Ureter (tissue), 1 donor: ENCODE results near the genes SMIM10L2A, CT45A3, MAP7D3 and BRS3.

DNA sequence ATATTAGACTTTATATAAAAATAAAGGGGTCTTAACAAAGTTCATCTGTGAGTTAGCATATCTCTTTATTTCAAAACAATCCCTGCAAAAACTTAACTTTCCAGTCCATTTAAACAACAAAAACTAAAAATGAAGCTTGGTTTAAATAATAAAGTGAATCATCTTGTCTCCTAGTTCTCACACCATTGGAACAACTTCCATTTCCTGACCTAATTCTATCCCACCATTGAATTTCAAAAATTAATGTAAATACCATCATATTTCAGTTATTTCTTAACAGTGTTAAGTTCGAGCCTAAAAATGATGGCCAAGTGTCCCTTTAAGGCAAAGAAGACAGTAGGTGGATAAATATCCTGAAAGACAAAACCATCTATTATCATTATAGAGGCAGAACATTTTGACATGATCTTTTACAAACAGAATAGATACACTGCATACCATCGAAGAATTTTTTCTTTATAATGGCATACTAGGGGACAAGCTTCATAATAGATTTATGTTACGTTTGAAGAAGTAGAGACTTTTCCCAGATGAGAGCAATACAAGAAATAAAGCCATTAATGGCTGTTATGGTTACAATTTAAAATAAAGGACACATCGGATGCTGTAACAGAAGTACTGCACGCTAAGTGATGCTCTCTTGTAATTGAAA lies 27.1 kb downstream of the PABIR2 start:
- PRO-cap, result no peak

- PRO-cap, result no peak
Observed at GRCh38 chrX:134821324-134821953, 14.4 kb downstream of the PABIR3 start.

GRCh38 chrX:134991582-134992610 lies 1.1 kb downstream of the SMIM10 start:
- PRO-cap, result no peak

- PRO-cap, result no peak
Observed at GRCh38 chrX:134995922-134996530, 5.2 kb downstream of the SMIM10 start.

DNA sequence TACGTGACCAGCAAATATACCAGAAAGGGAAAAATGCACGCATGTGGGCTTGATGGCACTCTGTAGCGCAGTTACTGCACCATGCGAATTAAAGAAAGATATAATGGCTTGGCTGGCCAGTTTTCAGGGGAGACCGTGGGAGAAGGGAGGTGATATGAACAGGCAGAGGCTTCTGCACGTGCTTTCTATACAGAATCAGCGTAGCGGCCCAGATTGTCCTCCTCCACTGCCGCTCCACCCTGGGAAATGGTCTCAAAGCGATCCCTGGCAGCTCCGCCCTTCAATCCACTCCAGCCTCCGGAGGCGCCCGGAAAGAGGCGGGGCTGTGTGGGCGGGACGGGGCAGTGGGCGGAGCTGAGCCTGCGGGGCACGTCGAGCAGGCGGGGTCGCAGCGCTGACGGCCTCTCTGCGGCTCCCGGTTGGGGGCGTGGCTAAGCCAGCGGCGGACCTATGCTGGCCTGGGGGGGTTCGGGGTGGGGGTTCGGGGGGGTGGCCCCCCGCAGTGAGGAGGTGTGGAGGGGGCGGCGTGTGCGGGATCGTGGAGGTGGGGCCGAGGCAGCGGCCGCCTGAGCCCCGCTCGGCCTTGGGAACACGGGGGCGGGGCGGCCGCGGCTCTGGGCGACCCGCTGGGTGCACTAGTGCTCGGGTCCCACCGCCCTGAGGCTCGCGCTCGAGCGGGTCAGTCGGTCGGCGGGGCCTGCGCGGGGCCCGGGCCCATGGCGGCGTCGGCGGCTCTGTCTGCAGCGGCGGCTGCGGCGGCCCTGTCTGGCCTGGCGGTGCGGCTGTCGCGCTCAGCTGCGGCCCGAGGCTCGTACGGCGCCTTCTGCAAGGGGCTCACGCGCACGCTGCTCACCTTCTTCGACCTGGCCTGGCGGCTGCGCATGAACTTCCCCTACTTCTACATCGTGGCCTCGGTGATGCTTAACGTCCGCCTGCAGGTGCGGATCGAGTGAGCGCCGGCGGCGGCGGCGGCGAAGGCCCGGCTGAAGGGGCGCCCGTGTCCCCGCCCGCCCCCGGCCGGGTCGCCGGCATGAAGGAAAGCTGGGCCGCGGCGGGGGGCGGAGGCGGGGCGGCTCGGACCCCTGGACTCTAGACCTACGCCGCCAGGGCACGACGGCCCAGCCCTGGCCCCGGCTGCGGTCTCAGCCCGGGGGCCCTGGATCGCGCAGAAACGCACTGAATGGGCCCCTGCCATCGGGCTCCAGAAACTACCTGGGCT lies at the start of gene SMIM10L2A:
TSS of gene SMIM10L2A (plus strand) at position 529 of the 1,219 bp plus-strand sequence.
- PRO-cap, result bidirectional peak, plus-strand start at position 531 of the sequence, minus-strand start at position 247 of the sequence

DNA sequence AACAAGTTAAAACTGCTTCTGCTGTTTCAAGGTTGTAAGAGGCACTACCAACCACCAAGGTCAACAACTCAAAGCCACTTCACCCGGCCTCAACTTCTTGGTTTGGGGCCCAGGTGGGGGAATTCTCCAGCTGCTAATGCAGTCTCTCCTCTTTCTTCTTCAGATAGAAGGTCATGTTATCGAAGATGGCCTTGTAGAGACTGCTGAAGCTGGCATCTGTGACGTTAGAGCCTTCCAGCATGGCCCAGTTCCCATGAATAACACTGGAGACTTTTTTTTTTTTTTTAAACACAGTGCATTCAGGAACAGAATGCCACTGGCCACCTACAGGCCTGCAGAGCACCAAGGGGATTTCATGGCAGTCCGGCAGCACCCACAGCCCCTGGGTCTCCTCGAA lies 42.5 kb downstream of the SMIM10L2A start:
- PRO-cap, result no peak

DNA sequence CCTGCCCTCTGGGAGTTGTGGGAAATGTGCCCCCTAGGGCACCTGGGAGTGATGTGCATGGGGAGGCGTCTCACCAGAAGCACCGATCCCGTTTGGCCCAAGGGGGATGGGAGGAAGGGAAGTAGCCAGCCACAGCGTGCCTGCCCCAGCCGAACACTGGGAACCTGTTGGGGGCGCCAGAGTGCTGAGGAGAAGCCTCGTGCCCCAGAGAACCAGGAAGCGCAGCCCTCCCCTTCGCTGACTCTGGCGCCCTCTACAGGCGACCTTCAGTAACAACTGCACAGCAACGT lies at the start of gene CT45A3:
TSS of gene CT45A3 (minus strand) at position 158 of the 290 bp plus-strand sequence.
- PRO-cap, result no peak

- PRO-cap, result no peak
Observed at GRCh38 chrX:135986076-135986669, 938 bp downstream of the SLC9A6 start.

DNA sequence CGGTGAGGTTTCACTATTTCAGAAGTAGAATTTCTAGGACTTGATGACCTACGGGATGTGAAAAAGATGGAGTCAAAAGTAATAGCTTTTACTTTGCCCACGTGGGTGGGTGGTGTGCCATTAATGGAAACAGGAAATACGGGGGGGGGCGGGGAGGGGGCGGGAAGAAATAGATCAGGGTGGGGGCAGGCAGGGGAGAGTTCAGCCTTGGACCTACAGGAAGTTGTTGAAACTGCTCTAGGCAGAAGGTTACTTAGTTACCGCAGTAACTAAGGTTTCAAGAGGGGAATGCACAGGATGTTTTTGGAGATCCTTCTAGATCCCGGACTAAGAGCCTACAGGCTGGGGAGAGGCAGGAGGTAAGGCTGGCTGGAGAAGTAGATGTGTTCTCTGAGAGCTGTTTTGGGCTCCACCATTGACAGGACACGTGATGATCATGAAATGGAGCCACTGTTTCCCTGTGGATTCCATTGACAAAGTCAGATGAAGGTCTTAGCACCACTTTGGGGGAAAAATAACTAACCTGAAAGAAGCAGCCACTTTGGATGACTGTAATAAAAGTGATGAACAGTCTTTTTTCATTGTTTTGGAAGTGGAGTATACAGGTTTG lies 53.0 kb upstream of the FHL1 start:
- PRO-cap, result no peak

- PRO-cap, result no peak
Observed at GRCh38 chrX:136148176-136148883, 48.5 kb upstream of the FHL1 start.

GRCh38 chrX:136179134-136179652 lies 17.7 kb upstream of the FHL1 start:
- PRO-cap, result no peak

DNA sequence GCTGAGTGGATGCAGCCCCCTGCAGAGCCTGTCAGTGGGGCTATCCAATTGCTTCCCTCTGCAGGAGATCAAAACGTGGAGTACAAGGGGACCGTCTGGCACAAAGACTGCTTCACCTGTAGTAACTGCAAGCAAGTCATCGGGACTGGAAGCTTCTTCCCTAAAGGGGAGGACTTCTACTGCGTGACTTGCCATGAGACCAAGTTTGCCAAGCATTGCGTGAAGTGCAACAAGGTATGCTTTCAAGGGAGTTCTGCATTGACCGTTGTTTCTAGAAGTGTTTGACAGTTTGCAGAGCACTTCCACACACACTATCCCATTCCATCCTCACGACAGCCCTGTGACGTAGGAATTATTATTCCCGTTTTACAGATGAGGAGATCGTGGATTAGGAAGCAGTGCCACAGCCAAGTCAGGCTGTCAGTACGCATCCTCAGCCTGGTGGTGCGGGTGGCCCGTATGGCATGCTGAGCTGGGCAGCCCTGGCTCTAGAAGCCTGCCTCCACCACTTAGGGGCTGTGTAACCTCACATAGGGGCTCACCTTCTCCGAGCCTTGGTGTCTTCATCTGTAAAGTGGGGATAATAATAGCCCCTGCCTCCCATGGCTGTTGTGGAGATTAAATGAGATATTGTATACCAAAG lies 11.0 kb downstream of the FHL1 start:
- PRO-cap, result no peak

- PRO-cap, result bidirectional peak, plus-strand start at chrX:136251464, minus-strand start at chrX:136251365
Observed at GRCh38 chrX:136251199-136251921, at the start of gene MAP7D3. Gene MAP7D3 (minus strand): TSS chrX:136251400.

DNA sequence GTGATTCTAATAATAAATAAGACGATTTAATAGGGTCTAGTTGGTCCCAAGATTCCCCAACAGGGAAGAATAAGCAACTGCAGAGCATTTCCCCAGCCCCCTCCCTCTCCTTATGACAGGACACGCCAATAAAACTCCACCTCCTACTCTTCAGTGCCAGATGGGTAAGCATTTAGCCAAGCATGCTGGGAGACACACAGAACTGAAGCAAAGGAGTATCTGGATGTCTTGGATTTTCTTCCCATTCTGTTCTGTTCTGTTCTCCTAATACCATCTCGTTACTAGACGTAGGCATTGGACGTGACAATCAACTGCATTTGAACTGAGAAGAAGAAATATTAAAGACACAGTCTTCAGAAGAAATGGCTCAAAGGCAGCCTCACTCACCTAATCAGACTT lies at the start of gene BRS3:
TSS of gene BRS3 (plus strand) at position 195 of the 399 bp plus-strand sequence.
- PRO-cap, result no peak

- PRO-cap, result no peak
Observed at GRCh38 chrX:136587815-136588363, 55.9 kb downstream of the VGLL1 start.

GRCh38 chrX:136766820-136767064 lies 14.0 kb downstream of the ARHGEF6 start:
- PRO-cap, result no peak

DNA sequence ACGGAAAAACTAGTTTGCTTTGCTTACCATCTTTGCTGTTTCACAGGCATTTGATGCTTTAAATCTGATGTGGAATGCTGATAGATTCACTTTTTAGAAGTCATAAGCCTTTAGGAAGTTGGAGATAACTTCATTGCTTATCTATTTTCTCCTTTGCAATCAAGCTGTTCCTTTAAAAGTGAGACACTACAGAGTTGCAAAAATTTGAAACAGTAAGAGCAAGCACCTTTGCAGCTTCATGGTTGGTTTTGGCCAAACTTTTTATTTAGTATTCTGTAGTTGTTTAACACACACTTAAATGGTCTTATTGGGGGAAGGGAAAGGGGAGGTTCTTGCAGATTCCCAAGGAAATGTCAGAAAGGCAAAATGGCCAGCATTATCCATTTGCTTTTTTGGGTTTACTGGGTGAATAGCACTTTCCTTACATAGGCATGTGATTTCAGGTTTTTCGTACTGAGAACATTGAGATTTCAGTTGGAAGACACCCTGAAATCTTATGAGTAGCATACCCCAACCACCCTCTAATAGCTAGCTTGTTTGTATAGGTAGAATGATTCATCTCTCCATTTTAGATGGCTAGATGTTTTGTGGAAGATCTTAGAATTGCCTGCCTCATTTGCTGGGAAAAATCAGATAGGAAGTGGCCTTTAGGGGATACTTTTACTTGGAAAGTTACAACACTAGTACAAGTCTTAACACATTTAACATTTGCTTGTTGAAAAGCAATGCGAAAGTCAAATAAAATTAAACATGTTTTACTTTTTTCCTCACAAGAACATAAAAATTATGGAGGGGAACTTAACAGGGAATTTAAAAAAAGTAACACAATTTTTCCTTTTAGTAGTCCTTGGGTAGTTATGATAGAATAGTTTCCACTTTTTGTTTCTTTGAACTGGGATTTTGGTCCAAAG lies 7.1 kb downstream of the RBMX start:
- PRO-cap, result no peak

DNA sequence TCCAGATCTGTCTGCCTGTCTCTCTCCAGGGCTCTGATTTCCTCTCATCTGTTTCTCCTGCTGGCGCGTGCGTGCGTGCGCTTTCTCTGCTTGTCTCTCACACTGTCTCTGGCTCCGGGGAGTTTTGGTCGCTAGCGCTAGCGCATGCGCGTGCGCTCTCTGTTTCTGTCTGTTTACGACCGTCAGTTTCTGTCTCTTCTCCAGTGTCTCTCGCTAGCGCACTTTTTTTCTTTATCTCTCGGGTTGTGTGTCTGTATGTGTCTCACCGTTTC lies 1.9 kb downstream of the GPR101 start:
- PRO-cap, result no peak

GRCh38 chrX:137997955-137998269 lies 432.0 kb downstream of the ZIC3 start:
- PRO-cap, result no peak

DNA sequence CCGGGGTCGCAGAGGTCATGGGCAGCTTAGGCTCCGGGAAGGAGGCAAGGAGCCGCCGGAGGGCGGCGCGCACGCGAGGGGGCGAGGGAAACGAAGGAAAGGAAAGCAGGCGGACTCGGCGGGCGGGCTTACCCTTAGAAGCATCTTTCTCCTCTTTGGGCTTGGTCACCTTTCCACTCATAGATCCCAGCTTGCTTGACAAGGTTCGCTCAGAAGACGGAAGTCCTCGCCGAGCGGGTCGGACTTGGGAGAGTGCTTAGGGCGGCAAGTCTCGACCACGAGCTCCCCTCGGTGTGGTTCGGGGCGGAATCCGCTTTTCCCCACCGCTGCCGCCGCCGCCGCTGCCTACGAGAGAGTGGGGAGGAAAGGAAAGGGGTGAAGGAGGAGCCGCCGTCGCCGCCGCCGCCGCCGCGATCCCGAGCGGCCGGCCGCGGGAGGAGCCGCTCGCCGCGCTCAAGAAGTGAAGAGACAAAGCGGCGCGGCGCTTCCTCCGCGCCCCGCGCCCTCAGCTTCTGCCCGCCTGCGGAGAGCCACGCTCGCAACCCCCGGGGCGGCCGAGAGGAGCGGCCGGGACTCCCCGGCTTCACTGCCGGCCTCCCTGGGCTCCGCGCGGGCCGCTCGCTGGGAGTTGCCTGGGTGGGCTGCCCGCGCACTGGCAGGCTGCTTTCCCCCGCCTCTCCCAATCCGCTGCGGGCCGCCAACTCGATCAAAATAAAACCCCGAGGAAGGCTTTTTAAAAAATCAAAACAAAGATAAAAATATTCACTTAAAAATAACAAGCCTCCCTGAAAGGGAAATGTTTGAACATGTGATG lies 326.4 kb upstream of the F9 start:
- PRO-cap, result unidirectional peak, plus-strand start at position 76 of the sequence; unidirectional peak, plus-strand start at position 212 of the sequence